Jejunum (tissue), 1 donor: ENCODE data around the genes STARD10 and KCNE3.

DNA sequence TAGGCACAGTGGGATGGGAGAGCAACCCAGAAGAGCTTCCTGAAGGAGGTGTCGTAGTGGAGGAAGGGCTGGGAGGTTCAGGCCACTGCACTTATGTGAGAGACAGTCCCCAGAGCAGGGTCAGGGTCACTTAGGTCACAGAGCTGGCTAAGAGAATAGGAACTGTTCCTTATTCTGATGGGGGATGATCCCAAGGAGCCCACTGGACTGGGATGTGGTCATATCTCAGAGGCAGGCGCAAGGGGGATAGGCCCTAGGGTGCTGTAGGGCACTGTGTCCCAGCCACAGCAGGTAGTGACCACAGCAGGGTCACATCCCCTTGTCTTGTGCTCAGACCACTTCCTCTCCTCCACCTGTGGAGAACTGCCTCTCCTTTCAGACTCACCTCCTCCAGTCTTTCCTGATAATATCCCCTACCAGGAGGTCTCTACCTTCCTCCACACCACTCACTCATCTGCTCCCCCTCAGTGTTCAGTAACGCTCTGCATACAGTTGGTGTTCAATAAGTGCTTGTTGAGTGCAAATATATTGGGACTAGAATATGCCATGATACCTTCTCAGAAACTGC, 7.8 kb upstream of the PDE2A start:
- PRO-cap, result no peak

DNA sequence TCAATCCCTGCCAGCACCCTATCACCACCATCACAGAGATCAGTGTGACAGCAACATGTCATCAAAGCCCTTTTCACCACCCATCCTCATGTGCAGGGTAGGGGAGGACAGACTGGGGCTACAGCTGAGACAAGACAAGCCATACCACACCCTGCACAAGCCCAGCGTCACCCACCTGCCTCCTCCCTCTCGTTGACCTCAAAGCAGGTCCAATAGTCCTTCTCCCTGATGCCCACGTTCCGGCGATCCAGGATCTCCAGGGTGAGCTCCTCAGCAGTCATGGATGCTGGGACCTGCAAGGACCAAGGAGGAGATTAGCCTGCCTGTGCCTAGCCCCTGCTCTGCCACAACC, 20.6 kb upstream of the PDE2A start:
- PRO-cap, result no peak

DNA sequence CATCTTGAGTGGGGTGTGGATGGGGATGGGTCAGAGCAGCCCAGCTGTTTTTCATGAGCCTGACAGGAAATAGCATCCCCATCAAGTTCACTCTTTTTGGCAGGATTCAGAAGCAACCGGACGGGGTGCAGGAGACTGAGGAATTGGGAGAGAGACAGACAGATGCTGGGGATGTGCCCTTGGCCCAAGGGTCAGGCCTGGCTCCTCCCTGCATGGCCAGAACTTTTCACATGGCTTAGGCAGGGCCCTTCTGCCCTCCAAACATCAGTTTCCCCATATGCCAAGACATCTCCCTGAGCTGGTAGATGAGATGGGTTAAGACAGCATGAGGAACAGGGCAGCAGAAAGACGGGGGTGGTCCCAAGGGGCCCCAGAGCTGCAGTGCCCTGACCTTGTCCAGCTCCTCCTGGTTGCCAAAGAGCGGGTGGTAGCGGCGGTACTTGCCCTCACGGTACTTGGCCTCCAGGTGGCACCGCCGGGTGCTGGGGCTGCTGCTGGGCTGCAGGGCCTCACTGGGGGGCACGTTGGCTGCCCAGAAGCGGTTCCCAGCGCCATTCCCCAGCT, 29.6 kb upstream of the PDE2A start:
- PRO-cap, result no peak

- PRO-cap, result no peak
Measured at GRCh38 chr11:72707504-72707810, 33.2 kb upstream of the PDE2A start.

GRCh38 chr11:72777544-72778525, 16.0 kb downstream of the STARD10 start:
- PRO-cap, result bidirectional peak, plus-strand start at chr11:72778201, minus-strand start at chr11:72778002

- PRO-cap, result unidirectional peak, minus-strand start at chr11:72794047
Measured at GRCh38 chr11:72793206-72794564, at the start of gene STARD10. TSS of gene STARD10 (minus strand) at chr11:72794047.

- PRO-cap, result no peak
Measured at GRCh38 chr11:72825186-72825555, 11.0 kb downstream of the ATG16L2 start.

- PRO-cap, result no peak
Measured at GRCh38 chr11:73158210-73158950, 16.3 kb upstream of the FCHSD2 start.

DNA sequence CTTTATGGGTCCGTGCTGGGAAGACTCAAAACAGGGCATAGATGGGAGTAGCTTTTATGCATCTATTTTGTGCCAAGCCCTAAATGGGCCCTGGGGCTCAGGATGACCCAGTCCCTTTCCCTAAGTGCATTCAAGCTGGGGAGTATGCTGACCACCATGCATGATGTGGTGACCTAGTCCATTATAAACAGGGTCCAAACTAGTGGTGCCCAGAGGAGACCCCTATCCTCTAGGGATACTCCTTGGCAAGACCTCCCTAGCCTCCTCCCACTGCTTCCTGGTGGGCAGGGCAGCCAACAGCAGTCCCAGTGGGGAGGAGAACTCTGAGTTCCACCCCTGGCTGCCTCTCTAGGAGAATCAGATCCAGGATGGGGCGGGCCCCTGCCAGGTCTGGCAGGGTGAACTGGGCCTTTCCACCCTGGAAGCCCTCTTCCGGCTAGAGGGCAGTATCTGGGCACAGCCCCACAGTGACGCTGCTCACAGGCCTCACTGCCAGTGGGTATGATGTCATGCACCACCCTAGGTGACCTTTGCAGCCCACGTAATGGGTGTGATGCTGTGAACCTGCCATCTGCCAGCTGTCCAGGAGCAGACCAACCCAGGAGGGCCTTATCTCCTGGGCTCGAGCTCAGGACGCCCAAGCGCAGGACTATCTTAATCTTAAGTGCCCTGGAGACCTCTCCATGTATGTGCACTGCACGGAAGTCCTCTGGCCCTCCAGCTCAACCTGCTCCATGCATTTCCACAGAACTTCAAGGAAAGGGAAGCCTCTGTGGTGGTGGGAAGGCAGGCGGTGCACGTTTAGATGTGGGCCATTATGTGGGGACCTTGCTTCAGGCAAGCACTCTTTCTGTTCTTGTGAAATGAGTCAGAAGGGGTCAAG, 31.7 kb upstream of the FCHSD2 start:
- PRO-cap, result no peak

GRCh38 chr11:73311583-73311875, 3.5 kb downstream of the ARHGEF17 start:
- PRO-cap, result no peak

- PRO-cap, result no peak
Measured at GRCh38 chr11:73367983-73368716, 8.0 kb upstream of the RELT start.

GRCh38 chr11:73380610-73381020, 4.4 kb downstream of the RELT start:
- PRO-cap, result no peak

DNA sequence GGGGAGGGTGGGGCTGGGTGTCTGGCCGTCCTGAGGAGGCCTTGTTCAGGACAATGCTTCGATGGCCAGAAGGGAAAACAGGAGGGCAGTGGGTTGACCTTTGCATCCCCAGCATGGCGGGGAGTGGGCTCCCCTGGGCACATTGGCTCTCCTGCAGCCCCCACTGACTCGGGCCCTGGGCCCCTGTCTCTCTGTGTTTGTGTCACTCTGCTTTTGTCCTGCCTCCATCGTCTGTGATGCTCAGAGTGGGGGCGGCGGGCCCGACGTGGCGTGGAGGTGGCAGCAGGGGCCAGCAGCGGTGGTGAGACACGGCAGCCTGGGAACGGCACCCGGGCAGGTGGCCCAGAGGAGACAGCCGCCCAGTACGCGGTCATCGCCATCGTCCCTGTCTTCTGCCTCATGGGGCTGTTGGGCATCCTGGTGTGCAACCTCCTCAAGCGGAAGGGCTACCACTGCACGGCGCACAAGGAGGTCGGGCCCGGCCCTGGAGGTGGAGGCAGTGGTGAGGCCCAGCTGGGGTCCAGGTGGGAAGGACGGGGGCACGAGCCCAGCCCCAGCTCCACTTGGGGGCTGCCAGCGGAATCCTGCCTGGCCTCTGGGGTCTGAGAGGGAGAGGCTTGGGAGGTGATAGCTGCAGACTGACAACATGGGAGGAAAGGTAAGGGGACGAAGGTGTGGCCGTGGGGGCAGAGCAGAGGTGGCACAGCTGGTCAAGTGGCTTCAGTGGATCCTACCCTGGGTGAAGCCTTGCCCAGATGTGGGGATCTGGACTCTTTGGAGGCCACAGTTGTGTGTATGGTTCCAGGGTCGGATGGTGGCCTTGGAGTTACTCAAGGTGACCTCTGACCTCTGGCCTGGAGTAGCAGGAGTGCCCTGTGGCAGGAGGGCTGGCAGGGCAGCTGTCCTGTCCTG, 16.0 kb downstream of the RELT start:
- PRO-cap, result no peak

DNA sequence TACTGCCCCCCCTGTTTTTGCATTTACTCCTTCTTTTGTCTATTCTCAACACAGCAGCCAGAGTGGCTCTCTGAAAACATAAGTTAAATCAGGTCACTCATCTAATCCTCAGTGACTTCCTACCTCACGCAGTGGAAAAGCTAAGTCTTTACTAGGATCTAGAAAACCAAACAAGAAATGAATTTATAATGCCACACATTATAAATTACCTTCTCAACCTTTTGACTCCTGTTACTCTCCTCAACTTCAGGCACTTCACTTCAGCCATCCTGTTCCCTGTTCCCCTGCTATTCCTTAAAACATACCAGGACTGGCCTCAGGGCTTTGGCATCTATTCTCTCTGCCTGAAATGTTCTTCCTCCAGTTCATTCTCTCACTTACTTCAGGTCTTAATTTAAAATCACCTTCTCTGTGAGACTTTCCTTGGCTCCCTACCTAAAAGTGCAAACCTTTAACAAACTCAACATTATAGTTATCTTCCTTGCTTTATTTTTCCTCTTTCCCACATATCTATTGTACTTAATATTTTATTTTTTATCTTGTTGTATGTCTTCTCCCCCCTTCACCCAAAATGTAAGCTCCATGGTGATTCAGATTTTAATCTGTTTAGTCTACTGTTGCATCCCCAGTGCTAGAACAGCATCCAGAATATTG, 107.5 kb downstream of the FAM168A start:
- PRO-cap, result no peak

- PRO-cap, result no peak
Measured at GRCh38 chr11:73784277-73784707, 3.4 kb upstream of the MRPL48 start.

- PRO-cap, result no peak
Measured at GRCh38 chr11:74019146-74019492, 10.2 kb upstream of the UCP3 start.

GRCh38 chr11:74070295-74070821, 61.5 kb upstream of the UCP3 start:
- PRO-cap, result no peak

DNA sequence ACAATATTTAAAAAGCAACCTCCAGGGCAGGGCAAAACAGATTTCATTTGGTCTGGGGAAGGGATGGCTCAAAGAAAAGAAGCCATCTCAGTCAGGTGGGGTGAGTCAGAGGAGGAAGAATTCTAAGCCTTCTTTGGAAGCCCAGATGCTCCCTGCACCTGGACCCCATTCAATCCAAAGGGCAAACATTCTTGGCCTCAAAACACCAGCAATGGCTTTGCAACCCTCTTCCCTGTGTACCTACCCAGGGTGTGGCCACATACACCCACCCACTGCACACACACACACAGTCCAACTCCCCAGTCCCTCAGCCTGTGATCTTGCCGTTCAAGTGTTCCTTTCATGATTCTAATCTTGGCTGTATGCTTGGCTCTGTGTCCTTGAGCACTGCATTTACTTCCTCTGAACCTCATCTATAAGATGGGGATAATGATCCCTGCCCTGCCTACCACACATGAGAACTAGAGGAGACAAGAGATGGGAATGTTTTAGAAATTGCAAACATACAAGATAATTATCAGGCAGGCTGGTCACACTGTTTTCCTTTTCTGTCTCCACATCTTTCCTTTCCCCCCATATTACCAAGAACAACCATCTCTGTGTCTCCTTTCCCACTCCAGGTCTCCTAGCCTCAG, 1.9 kb downstream of the KCNE3 start:
- PRO-cap, result no peak

DNA sequence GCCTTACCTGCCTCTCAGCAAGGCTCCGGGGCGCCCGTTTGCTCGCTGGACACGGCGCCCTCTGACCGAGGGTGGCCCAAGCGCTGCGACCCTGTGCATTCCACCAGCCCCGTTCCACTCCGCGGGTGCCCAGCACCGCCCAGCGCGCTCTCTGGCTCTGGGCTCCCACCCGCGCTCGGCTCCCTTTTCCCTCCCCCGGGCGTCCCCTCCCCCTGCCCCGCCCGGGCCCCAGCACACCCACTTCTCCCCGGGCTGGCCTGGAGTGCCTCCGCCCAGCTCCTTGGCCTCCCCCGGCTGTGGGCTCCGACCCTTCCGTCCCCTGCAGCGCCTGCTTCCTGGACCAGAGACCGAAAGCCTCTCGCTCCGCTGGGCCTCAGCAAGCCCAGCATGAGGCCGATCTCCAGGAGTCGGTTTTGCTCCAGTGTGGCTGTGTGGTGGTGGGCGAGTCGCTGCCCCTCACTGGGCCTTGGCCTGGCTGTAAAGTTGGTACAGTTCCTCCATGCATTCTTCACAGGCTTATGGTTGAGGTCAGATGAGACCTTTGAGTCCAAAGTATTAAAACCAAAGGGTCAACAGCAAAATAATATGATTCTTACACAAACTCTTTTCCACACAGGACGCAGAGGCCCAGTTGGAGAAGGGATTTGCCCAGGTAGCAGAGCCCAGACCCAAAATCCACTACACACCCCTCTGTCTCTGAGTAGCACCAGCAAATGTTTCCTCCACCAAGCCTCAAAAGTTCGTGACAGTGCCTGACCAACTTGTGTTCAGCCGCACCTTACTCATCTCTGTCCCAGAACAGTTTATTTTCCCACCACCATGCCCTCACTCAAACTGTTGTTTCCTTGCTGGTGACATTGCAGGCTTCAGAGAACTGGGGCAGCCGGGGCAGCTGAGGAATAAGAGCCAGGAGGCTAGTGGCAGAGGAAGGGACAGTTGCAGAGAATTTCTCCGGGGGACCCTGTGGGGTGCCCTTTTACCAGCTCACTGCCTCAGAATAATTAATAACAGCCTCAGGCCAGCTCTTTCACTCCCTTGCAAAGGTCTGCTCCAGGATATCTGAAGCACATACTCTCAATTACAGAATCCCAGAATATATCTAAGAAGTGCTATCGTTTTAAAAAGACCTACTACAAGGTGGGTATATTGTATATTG, at the start of gene KCNE3:
TSS of gene KCNE3 (minus strand) at position 159 of the 1,156 bp plus-strand sequence.
- PRO-cap, result bidirectional peak, plus-strand start at position 240 of the sequence, minus-strand start at position 159 of the sequence

DNA sequence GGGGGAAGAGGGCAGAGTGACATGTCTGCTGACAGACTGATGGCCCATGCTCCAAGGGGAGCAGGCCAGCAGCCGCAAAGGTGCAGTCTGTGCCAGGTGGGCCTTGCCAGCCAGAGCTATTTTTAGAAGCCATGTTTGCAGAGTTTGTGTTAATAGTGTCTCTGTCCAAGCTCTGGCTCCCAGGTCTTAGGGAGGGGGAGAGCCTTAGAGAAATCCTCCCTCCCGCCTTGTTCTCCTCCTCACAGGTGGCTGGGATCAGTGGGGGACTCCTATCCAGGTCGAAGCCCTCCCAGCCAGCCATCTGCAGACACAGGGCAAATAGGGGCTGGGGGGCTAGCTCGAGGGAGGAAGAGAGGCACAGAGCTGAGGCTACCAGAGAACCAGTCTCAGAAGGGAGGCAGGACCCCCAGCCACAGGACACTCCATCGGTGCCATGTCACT, 49.4 kb downstream of the CHRDL2 start:
- PRO-cap, result no peak